ReNcell CX (cell line): ENCODE measurements around a stretch of chr14.

DNA sequence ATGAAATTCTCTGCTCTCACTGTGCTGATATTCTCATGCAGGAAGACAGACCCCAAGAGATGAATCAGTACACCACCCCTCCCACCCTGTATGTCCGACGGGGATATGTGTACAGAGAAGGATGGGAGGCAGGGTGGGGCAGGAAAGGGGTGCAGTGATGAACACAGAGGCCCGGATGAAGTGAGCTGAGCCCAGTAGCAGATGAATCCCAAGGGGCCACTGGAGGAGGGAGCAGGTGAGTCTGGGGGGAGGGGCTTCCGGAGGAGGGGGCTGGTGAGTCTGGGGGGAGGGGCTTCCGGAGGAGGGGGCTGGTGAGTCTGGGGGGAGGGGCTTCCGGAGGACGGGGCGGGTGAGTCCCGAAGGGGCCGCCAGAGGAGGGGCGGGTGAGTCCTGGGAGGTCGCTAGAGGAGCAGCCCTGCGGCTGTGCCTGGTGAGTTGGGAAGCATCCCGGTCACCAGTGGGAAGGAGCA, 14.2 kb downstream of the BEGAIN start:
- PRO-cap = no peak

GRCh38 chr14:100586305-100587189, 670 bp downstream of the BEGAIN start:
- PRO-cap = bidirectional peak, plus-strand start at chr14:100586585, minus-strand start at chr14:100586418; bidirectional peak, plus-strand start at chr14:100587062, minus-strand start at chr14:100586758

DNA sequence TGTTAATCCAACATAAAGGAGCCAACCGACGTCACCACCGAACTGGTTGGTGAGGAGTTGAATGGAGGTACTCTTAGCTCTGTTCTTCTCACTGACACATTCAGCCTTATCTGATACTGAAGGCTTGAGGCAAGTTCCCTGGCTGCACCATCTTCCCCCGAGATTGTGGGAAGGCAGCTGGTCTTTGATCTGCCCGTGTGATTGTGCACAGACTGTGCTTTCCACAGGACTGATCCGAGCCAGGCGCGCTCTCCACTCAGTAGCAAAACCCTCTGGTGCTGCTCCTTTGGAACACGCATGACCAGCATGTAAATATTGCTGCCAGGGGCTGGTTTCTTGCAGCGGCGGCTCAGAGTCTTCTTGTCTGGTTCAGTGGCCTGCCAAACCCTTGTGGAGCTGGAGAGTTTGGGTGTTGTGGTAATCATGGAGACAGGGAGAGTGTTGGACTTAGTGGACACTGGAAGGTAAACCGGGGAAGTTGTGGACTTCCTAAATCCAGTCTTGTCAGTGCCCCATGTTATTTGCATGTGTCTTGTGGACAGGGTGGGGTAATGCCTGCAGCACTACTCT, 30.0 kb upstream of the DLK1 start:
- PRO-cap = no peak

GRCh38 chr14:100708035-100708725, 18.5 kb upstream of the DLK1 start:
- PRO-cap = no peak

GRCh38 chr14:100711218-100711910, 15.3 kb upstream of the DLK1 start:
- PRO-cap = no peak

GRCh38 chr14:100826895-100827557, 76.5 kb downstream of the RTL1 start:
- PRO-cap = unidirectional peak, plus-strand start at chr14:100827192

DNA sequence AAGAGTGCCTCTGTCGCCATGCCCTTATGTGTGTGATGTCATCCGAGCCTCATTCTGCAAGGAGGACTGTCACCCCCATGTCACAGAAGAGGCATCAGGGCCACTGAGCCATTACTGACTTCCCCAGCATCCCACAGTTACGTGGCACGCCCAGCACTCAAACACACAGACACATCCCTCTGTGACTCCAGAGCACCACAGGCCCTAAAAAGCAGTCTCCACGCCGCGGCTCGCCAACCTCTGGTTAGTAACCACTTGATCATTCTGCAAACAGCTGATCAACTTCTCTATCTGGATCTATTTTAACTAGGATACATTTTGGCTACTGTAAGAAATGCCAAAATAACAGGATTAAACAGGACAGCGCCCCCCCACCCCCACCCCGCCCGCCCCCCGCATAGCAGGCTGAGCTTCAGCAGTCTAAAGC, 215.8 kb upstream of the PPP2R5C start:
- PRO-cap = no peak

- PRO-cap = no peak
Observed at GRCh38 chr14:101776353-101777006, 15.0 kb downstream of the PPP2R5C start.

- PRO-cap = no peak
Observed at GRCh38 chr14:101822765-101823376, 61.4 kb downstream of the PPP2R5C start.

DNA sequence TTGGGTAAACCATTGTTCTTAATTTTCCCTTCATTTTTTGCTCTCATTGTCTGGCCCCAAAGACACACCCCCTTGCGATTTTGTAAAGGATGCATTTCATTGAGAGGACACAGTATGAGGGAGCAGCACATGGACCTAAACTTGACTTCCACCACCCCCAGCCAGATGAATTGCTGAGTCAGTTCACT, 71.9 kb downstream of the PPP2R5C start:
- PRO-cap = no peak

DNA sequence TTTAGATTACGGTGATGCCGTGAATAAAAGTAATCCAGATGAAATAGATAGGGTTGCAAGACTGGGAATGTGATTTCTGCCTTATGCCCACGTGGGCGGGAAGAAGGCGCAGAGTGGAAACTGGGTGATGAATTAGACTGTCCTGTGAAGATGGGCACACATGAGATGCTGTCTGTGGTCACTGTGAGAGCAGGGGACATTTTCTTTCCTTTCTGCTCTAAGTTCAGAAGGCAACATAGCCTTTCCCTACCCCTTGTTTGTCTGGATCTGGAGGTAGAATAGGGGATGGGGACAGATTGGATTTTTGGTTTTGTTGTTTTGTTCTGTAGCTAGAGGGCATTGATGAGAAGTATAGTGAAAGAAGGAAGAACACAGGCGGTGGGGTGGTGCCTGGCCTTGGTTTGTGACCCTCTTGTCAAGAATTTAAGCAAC, 97.8 kb downstream of the PPP2R5C start:
- PRO-cap = no peak

GRCh38 chr14:101925224-101925654, 39.1 kb upstream of the DYNC1H1 start:
- PRO-cap = no peak

DNA sequence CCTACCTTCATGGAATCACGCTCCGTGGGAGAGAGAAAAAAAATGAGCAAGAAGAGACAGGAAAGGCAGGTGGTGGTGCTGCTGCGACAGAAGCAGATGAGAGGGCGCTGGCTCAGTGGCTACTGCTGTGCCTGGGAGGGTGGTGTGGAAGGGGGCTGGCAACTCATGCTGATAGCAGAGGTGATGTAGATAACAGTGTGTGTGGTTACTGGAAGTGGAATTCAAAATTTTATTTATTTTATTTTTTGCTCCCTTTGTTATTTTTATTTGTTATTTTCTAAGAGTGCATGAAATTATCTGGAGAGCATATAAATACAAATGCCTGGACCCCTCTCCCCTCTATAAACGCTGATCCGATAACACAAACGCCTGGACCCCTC, 33.5 kb downstream of the DYNC1H1 start:
- PRO-cap = no peak

DNA sequence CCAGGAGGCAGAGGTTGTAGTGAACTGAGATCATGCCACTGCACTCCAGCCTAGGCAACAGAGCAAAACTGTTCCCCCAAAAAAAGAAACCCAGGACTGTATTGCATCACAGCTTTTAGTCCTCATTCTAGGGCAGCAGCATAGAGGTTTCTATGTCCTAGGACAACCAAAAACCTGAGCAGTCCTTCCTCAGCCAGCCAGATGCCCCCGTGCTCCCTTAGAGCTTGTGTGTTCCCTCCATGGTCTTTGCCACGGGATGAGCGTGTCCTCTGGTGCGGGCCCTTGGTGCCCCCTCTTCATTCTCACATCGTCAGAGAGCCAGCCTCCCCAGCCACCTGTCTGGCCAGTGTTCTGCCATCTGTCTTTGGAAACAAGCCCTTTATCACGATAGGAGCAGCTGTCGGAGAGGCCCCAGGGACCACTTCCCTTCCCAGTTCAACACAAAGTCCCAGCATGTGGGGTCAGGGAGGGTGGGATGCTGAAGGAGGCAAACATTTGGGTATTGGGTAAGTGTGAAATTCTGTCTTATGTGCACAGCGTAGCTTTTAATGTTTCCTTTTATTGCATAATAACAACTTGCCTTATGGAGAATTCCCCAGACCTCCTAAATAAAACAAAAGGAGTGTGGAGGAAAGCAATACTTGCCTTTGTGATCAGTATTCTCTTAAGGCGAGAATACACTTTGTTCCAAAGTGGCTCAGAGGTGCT, 44.5 kb downstream of the DYNC1H1 start:
- PRO-cap = no peak

- PRO-cap = no peak
Observed at GRCh38 chr14:102048346-102048918, 38.4 kb downstream of the HSP90AA1 start.

- PRO-cap = no peak
Observed at GRCh38 chr14:102077326-102077800, 9.5 kb downstream of the HSP90AA1 start.

GRCh38 chr14:102085262-102086238, 1.3 kb downstream of the HSP90AA1 start:
- PRO-cap = no peak

- PRO-cap = no peak
Observed at GRCh38 chr14:102086661-102086923, 252 bp downstream of the HSP90AA1 start.

DNA sequence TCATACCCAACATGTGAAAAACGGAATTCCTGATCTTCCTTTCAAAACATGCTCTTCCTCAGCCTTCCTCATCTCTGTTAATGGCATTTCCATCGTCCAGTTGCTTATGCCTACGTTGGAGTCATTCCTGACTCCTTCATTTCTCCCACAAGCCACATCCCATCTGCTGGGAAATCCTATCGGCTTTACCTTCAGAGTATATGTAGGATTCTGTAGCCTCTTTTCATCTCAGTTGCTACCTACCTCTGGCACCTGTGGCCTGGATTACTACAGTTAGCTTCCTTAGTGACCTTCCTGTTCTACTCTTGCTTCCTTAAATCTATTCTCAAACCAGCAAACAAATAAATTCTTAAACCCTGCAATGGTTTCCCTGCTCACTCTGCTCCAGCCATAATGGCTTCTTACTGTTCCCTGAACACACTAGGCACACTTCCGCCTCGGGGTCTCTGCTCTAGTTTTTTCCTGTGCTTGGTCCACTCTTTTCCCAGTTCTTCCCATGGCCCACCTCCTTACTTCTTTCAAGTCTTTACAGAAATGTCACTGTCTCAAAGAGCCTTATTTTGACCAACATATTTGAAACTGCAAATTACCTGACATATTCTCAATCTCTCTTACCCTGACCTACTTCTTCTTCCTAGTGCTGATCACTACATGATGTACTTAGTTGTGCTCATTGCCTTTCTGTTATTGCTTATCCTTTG, 8.4 kb upstream of the WDR20 start:
- PRO-cap = no peak

- PRO-cap = no peak
Observed at GRCh38 chr14:102154859-102155575, 15.3 kb downstream of the WDR20 start.